Measurements from ENCODE around the genes SLFN12L, CCL16, TBC1D3B and C17orf78.

- PRO-cap, 3 experiments = peak in 1 of 3 experiments; most common minus-strand start chr17:35345955 (in 1)
- RAMPAGE, long total RNA = no peak
- RRBS, 2 experiments = 6% methylated on average over 10 of the region's 33 CpGs
Observed at GRCh38 chr17:35345576-35346256, 27.7 kb downstream of the SLFN11 start.

GRCh38 chr17:35372776-35373394 is 536 bp downstream of the SLFN11 start:
- PRO-cap, 3 experiments = no peak in any of the 3 experiments
- RAMPAGE, long total RNA = no peak
- RRBS, 2 experiments = no CpG with 5 or more reads among the region's 18 CpGs

DNA sequence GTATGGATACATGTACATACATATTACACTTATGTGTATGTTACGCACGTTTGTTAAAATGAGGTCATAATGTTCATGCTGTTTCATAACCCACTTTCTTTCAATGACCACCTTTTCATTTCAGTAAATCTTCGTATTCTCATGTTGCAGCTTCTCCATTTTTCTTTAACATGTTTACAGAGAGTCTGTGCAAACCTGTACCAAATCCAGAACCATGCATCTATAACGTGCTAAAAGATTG is 1.2 kb upstream of the SLFN11 start:
- PRO-cap, 3 experiments = no peak in any of the 3 experiments
- RAMPAGE, long total RNA = no peak
- RRBS, 2 experiments = no CpG with 5 or more reads among the region's 4 CpGs

DNA sequence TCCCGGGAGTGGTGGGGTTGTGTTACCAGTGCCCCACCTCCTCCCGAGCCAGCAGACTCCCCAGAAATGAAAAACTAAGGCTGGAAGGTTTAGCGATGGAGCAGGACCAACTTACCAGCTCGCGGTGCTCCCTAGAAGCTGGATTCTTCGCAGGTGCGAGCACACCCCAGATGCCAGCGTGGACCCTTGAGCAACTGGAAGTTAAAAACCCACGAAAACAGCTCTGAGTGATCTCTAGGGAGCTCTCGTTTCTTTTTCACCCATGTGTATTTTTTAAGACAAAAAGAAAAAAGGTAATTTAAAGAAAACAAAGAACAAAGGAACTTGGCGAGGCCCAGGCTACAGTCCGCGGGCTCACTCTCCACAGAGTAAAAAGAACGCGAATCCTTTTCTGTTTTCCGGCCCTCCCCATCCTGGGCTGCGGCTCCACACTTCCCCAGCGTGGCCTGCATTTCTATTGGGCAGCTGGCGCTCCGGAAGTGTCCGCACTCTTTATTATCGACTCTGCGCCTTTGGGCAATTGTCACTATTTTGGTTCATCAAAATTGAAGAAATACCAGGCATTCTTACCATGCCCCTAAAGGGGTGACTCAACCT is 588 bp upstream of the SLFN12 start:
- PRO-cap, 3 experiments = no peak in any of the 3 experiments
- RAMPAGE, long total RNA = no peak
- RRBS, 2 experiments = 3 to 13% methylated on average over 5 of the region's 23 CpGs

DNA sequence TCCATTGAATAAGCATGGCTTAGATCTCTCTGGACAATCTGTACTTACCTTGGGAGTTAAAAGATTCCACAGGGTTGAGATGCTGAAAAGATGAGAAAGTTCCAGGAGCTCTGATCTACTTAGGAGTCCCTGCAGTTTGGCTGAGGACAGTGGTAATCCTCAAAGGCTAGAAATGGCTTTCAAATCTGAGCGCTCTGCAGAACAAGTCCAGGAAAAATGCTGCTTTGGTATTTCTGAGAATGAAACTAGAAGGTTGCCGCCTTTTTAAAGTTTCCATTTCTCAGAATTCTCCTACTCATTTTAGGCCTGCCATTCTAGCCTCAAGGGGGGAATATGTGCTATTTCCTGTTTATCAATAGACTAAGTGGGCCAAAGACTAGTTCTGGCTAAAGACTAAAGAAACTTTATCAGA is at the start of gene SLFN12L:
Gene SLFN12L (minus strand): TSS at position 154 of the 412 bp plus-strand sequence.
- PRO-cap, 3 experiments = no peak in any of the 3 experiments
- RAMPAGE, long total RNA = no peak
- RRBS, 2 experiments = no CpG with 5 or more reads among the region's 2 CpGs

DNA sequence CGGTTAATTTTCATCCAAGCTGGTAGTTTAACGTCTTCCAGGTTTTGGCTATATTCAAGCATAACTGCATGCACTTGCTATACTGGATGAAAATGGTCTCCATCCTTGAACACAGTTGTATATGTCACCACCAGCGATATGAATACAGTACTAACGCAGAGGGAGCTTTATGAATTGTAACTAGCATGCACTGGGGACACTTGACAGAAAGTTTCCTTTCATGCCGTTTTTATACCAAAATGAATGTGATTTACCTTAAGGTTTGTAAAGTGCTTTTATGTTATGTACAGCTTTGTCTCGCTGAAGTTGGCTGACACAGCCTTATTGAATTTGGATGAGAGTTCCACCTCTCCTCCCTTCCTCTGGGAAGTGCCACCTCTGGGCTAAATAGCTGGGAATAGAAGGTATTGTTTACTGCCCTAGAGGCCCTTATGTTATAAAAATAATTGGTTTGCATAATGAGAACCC is 798 bp upstream of the PEX12 start:
- PRO-cap, 3 experiments = no peak in any of the 3 experiments
- RAMPAGE, long total RNA = no peak
- RRBS, 2 experiments = no CpG with 5 or more reads among the region's 6 CpGs

DNA sequence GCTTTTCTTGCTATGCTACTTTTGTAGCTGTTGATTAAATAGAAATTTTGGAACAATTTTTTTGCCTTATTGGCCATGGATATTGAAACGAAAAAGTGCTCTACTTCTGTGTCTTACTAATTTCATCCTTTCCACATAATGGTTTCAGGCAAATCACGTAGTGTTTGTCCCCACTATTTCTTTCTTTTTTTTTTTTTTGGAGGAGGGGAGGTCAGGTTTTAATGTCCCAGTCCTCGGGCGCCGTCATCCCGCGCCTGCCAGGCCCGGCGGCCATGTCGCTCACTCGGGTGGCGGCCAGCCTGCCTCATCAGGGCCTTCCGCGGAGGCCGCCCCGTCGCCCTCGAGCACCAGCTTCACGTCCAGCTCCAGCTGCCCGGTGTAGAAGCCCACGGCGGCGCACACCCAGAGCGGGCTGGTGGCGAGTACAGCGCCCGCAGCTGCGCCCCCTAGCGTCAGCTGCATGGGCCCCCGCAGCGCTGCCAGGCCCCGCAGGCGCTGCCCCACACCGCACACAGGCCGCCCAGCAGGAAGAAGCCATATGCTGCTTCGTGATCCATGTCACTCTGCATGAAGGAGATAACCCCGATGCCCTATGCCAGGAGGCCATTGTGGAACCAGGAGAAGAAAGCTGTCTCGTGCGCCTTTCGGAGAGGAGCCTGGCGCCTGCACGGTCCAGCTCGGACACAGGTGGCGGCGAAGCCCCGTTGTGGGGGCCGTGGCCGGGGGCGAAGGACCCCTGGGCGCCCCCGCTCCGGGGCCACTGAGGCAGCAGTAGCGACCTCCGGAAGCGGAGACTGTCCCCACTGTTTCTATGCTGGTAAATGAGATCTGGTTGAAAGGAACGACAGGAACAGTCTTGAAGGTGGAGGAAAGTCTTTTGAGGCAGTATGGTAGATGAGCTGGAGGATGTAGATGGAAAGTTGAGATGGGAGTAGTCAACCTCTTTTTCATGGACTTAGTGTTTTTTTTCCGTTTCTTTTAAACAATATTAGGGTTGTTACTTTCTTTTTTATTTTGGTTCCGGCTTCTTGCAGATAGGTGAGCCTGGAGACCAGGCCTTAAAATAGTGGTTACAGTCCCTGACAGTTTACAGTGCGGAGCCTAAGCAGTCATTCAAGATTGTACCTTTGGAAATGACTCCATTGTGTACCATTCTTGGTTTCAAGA is 9.6 kb downstream of the AP2B1 start:
- PRO-cap, 3 experiments = no peak in any of the 3 experiments
- RAMPAGE, long total RNA = no peak
- RRBS, 2 experiments = 69 to 86% methylated on average over 5 to 8 of the region's 59 CpGs

DNA sequence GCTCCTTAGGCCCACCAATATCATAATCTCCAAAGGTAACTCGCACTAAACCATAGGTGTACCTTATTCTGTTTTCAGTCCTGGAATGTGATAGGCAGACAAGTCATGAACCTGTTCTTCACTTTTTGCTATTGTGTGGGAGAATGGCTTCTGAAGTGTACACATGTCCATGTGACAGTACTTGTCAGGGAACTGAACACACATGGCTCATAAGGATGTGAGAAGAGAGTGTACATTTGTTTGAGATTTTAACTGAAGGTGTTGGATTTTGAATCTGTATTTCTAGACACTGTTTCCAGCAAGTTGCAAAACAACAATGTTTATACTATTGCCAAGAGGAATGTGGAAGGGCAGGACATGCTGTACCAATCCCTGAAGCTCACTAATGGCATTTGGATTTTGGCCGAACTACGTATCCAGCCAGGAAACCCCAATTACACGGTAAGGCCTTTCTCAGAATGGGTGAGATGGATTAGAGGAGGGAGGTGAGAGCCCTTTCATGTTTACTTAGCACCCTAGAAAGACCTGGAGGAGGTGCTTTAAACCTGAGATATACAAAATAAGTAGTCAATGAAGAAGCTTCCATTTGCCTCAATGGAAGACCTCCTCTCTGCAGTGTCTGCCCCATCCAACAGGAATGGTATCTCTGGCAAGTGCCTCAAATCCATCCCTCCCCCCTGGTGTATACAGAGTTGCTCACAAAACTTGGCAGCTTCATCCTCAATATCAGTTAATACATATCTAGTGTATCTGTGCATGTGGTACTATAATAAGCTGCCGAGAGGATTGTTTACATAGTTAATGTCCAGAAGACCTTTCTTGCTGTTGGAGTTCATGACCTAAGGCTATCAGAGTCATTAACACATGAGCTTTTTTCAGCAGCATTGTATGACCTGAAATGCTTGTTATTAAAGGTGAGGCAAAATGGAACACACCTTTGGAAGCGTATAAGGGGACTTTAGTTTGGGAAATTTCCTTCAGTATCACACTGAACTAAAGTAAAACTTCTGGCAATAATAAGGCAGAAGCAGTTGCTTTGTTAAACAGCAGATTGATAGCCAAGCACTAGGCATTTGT is 14.2 kb upstream of the RASL10B start:
- PRO-cap, 3 experiments = no peak in any of the 3 experiments
- RAMPAGE, long total RNA = no peak
- RRBS, 2 experiments = no CpG with 5 or more reads among the region's 6 CpGs

GRCh38 chr17:35895924-35896260 is 15.7 kb upstream of the CCL5 start:
- PRO-cap, 3 experiments = no peak in any of the 3 experiments
- RAMPAGE, long total RNA = no peak
- RRBS, 2 experiments = no CpG with 5 or more reads among the region's 8 CpGs

DNA sequence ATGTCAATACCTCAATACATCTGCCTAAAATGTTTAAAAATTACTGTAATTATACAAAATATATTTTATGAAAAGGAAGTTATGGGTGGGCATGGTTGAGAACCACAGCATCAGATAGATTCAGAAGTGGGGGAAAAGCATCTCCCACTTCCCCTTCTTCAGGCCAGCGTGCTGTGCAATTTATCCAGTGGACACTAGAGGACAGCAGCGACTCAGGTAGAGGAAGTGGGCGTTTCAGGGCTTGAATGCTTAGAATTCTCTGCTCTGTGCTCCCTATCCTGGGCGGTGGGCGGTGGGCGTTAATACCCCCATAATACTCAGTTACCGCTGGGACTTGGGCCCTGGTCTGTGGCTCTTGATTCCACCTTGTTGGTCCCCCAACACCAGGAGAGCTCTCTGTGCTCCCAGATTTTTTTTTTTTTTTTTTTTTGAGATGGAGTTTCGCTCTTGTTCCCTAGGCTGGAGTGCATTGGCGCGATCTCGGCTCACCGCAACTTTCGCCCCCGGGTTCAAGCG is 3.6 kb upstream of the LYZL6 start:
- PRO-cap, 3 experiments = no peak in any of the 3 experiments
- RAMPAGE, long total RNA = no peak
- RRBS, 2 experiments = no CpG with 5 or more reads among the region's 15 CpGs

DNA sequence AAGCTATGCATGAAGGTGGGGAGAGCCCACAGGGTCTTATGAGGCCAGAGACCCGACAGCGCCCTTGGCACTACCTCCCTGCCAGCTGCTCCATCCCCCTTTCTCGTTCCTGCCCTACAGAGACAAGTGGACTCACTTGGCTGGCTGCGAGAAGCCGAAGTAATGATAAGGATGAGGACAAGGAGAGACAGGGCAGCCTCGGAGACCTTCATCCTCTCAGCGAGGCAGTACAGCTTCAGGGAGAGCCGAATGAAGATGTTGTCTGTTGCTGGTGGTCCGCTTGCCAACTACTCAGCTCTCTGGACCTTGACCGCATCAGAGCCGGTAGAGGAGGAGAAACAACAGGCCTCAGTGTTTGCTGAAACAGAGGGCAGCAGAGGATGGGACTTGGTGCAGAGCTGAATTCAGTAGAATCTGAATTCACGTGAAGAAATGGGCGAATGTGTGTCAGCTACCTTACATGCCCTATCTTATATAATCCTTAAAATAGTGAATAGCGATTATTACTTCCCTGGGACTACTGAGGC is at the start of gene CCL16:
Gene CCL16 (minus strand): TSS at position 289 of the 527 bp plus-strand sequence.
- PRO-cap, 3 experiments = no peak in any of the 3 experiments
- RAMPAGE, long total RNA = no peak
- RRBS, 2 experiments = no CpG with 5 or more reads among the region's 14 CpGs

DNA sequence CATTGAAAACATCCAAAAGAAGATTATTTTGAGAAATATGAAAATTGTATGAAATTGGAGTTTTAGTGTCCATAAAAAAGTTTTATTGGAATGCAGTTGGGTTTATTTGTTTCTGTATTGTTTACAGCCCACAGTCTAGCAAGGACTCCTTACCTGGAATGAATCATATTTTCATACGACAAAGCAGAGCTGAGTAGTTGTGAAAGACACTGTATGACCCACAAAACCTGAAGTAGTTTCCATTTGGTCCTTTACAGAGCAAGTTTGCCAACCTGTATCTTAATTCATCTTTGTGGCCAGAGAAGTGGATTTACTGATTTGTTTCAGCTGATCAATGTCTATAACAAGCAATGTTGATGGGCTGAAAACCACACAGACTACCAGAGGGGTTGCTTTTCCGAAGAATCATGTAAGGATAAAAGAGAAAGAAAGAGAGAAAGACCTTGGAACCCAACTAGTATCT is 10.3 kb downstream of the CCL18 start:
- PRO-cap, 3 experiments = no peak in any of the 3 experiments
- RAMPAGE, long total RNA = no peak
- RRBS, 2 experiments = no CpG with 5 or more reads among the region's 2 CpGs

GRCh38 chr17:36176484-36176842 is at the start of gene TBC1D3B:
TBC1D3B (minus strand) TSS chr17:36176636.
- PRO-cap, 3 experiments = no peak in any of the 3 experiments
- RAMPAGE, long total RNA = no peak
- RRBS, 2 experiments = no CpG with 5 or more reads among the region's 9 CpGs

DNA sequence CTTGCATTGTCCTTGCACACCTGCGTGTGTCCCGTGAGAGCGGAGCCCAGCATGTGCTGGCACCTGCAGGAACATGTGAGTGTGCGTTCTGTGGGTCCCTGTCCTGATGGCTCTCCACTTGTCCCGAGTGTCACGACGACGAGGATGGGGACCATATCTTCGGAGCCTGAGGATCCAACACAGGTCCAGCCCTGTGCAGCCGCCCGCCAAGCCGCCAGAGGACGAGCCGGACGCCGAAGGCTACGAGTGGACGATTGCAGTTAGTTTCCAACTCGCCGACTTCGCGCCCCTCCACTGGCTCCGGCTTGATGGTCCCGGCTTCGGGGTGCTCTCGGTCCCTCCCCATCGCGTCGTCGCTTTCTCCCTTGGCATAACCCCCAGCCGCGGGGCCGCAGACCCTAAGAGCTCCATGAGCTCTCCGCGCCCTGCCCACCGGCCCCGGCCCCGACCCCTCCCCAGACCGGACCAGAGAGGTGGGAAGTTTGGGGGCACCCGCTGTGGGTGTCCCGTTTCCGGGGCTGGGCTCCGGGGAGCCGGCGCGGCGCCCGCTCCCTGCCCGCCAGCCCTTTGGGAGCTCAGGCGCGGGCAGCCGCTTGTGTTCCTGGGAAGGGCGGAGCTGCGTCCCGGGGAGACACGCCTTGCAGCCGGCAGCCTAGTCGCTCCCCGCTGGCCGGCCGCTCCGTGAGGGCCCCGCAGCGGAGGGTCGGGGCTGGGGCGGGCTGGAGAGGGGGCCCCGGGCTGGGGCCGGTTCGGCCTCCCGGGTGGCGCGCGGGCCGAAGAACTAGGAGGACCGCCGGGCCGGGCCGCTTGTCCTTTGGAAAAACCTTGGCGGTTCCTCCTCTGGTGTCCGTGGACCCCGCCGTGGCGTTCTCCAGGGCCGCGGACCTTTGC is 6.3 kb upstream of the TBC1D3B start:
- PRO-cap, 3 experiments = peak in 1 of 3 experiments; most common plus-strand start position 656 of the sequence (in 1); most common minus-strand start position 569 of the sequence (in 1)
- RAMPAGE, long total RNA = no peak
- RRBS, 2 experiments = no CpG with 5 or more reads among the region's 85 CpGs

- PRO-cap, 3 experiments = no peak in any of the 3 experiments
- RAMPAGE, long total RNA = no peak
- RRBS, 2 experiments = no CpG with 5 or more reads among the region's 4 CpGs
Observed at GRCh38 chr17:36187814-36188377, 8.7 kb downstream of the CCL3L3 start.

DNA sequence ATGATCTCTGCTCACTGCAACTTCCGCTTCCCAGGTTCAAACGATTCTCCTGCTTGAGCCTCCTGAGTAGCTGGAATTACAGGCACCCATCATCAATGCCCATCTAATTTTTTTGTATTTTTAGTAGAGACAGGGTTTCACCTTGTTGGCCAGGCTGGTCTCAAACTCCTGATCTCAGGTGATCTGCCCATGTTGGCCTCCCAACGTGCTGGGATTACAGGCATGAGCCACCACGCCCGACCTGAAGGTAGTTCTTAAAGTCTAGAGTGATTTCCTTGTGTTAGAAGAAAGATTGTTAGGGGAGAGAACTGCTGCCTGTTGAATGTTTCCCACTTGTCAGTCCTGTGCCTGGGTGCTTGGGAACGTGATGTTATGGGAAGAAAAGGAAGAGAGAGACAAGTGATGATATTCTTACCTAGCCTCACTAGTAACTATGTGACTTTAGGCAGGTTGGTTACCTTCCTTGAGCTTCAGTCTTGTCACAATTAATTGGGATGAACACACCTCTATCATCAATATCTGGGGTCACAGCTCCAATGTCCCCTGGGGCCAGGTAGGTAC is 3.9 kb downstream of the DHRS11 start:
- PRO-cap, 3 experiments = no peak in any of the 3 experiments
- RAMPAGE, long total RNA = no peak
- RRBS, 2 experiments = no CpG with 5 or more reads among the region's 6 CpGs

DNA sequence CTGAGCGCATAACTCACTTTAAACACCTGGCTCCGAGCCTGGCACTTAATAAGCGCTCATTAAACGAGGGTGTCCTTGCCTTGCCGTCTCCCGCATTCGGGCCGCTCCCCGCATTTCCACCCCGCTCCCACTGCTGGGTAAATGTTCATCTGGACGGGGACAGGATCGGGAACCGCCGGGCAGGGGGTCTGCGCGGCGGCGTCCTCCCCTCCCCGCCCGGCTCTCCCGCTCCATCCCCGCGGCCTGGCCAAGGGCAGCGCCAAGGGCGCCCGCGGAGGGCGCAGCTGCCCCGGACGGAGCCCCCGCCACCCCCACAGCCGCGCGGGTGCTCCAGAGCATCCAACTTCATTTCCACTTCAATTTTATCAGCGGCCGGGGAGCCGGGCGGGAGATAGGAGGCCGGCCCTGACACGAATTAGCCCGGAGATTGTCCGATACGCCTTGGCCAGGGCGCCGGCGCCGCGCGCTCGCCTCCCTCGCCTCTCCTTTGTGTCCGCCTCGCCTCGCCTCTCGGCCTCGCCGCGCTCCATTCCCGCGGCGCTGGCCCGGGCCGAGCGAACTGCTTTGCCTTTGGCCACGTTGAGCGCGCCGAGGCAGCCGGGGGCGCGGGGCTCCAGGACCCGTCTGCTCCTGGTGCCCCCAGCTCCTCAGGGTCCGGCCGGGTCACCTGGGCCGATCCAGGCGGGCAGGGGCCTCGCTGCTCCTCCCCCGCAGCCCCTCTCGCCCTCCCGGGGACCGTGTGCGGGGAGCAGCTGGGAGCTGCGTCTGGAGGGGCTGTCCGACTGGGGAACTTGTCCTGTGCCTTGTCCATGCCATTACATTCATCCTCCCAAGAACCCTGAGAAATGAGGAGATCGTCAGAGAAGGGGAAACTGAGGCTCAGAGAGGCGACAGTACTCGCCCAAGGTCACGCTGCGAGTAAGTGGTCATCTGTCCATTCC is 129.0 kb upstream of the LHX1 start:
- PRO-cap, 3 experiments = no peak in any of the 3 experiments
- RAMPAGE, long total RNA = no peak
- RRBS, 2 experiments = no CpG with 5 or more reads among the region's 89 CpGs

GRCh38 chr17:37066010-37066490 is 117.3 kb downstream of the AATF start:
- PRO-cap, 3 experiments = no peak in any of the 3 experiments
- RAMPAGE, long total RNA = no peak
- RRBS, 2 experiments = no CpG with 5 or more reads among the region's 17 CpGs

GRCh38 chr17:37097634-37098107 is 148.9 kb downstream of the AATF start:
- PRO-cap, 3 experiments = no peak in any of the 3 experiments
- RAMPAGE, long total RNA = no peak
- RRBS, 2 experiments = no CpG with 5 or more reads among the region's 8 CpGs

DNA sequence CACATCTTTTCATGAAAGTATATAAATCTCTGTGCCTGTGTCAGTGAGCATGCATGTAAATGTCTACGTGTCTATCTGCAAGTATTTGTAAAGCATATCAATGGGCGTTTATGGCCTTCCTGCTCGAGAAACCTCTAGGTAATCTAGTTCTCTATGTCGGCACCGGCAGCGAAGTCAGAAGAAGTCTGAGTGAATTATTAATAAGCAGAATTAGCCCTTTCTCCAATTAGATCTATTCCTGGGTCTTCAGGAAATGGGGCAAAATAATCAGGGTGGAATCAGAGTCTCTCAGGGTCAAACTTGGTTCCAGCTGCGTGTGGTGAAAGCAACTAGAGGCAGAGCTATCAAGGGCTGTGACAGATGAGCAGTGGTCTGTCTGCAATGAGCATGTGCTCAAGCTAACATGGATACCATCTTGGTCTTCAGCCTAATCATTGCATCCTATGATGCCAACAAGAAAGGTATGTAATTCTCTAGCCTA is at the start of gene C17orf78:
Gene C17orf78 (plus strand): TSS at position 296 of the 481 bp plus-strand sequence.
- PRO-cap, 3 experiments = no peak in any of the 3 experiments
- RAMPAGE, long total RNA = no peak
- RRBS, 2 experiments = no CpG with 5 or more reads among the region's 7 CpGs